OVCAR3 (cell line): ENCODE data around the gene COL11A1.

DNA sequence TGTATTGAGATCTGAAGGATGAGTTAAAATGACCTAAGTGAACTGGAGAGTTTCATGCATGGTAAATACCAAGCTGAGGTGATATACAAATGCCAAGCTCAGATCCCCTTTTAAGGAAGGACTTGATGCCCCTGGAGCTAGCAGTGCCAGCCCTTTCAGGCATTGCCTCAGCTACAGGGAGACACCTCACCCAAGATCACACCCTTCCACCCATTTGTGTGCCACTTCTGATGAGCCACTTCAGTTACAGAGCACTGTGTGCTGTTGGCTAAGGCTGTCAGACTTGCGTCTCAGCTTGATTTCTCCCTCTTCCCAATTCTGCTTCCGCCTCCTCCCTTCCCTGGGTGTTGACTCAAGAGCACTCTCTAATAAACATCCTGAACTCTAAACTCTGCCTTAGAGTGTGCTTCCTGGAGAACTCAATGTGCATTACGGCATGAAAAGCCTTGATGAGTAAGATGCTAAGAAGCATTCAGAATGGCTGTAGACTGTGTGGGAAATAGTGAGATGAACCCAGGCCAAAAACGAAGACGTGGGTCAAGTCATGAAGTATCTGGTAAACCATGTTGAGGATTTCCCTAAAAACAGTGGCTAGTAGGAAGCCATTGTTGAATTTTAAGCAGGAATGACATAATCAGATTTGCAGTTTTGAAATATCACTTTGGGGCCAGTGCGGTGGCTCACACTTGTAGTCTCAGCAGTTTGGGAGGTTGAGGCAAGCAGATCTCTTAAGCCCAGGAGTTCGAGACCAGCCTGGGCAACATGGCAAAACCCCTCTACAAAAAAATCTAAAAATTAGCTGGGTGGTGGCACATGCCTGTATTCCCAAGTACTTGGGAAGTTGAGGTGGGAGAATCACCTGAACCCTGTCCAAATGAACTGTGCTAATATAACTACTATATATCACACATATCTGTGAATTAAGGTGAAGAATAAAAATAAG lies 54.8 kb upstream of the S1PR1 start:
- RRBS = no CpG with 5 or more reads among the region's 7 CpGs

DNA sequence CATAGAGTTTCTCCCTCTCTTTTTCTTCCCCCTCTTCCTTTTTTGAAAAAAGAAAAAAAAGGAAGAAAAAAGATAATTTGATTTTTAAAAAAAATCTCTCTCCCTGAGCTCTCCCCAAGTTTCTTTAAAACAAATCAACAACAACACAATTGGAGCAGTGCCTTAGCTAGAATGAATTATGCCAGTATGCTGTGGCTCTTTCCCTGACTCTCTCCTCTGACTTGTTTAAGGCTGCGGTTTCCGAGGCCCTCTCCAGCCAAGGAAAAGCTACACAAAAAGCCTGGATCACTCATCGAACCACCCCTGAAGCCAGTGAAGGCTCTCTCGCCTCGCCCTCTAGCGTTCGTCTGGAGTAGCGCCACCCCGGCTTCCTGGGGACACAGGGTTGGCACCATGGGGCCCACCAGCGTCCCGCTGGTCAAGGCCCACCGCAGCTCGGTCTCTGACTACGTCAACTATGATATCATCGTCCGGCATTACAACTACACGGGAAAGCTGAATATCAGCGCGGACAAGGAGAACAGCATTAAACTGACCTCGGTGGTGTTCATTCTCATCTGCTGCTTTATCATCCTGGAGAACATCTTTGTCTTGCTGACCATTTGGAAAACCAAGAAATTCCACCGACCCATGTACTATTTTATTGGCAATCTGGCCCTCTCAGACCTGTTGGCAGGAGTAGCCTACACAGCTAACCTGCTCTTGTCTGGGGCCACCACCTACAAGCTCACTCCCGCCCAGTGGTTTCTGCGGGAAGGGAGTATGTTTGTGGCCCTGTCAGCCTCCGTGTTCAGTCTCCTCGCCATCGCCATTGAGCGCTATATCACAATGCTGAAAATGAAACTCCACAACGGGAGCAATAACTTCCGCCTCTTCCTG lies 2.0 kb downstream of the S1PR1 start:
- RRBS = 19% methylated on average over 4 of the region's 29 CpGs

GRCh38 chr1:101257864-101258456 lies 21.1 kb downstream of the S1PR1 start:
- RRBS = no CpG with 5 or more reads among the region's 1 CpG

- RRBS = 83% methylated on average over 4 of the region's 43 CpGs
Measured at GRCh38 chr1:103108164-103109150, at the start of gene COL11A1. TSS of gene COL11A1 (minus strand) at chr1:103108522.

- RRBS = no CpG with 5 or more reads among the region's 1 CpG
Measured at GRCh38 chr1:104412760-104413331, 663.1 kb downstream of the AMY1C start.

DNA sequence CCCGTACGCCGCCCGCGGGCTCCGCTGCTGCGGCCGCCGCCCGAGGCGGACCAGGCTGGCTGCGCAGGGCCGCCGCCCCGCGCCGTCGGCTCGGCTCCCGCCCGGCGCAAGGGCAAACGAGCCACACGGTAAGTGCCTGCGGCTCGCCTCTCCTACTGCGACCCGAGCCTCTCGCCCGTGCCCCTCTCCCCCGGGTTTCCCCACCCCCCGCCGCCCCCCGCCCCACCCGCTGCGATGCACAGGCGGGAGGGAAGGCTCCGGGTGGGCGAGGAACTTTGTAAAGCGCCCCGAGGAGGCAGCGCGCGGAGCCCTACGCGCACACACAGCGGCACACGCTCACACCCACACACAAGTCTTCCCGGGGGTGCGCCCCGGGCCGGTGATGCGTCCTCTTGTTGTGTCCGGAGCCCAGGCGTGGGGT lies 503 bp downstream of the NTNG1 start:
- RRBS = 2% methylated on average over 22 of the region's 55 CpGs

GRCh38 chr1:107141803-107142659 lies 1.2 kb downstream of the NTNG1 start:
- RRBS = no CpG with 5 or more reads among the region's 15 CpGs

- RRBS = no CpG with 5 or more reads among the region's 2 CpGs
Measured at GRCh38 chr1:107326792-107327555, 186.1 kb downstream of the NTNG1 start.

GRCh38 chr1:107685718-107686310 lies 279.2 kb downstream of the VAV3 start:
- RRBS = no CpG with 5 or more reads among the region's 7 CpGs

DNA sequence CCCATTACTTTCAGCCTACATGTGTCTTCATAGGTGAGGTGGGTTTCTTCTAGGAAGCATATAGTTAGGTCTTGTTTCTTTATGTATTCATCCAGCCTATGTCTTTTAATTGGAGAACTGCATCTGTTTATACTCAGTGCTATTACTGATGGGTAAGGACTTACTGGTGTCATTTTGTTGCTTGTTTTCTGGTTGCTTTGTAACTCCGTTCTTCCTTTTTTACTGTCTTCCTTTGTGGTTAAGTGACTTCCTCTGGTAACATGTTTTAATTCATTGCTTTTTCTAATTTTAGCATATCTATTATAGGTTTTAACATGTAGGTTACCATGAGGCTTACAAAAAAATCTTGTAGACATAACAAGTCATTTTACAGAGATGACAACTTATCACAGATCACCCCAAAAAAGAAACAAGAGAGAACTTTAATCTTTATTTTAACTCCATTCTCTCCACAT lies 160.8 kb downstream of the VAV3 start:
- RRBS = no CpG with 5 or more reads among the region's 1 CpG

DNA sequence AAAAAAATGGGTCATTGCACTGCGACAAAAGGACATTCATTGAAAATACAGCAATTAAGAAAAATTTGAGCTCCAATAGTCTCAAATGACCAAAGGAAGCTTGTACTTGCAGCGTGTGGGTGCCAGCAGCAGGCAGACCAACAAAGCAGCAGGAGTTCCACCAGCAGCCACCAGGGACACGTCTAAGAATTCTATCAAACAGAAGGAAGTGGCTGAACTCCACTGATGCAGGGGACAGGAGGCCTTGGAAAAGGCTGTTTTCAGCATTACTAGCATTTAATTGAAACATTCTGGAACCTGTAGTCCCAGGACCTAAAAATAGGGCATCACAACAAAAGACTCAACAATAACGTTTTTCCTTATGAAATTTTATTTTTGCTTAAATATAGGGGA lies 84.6 kb upstream of the VAV3 start:
- RRBS = no CpG with 5 or more reads among the region's 4 CpGs

GRCh38 chr1:108049950-108050640 lies 85.1 kb upstream of the VAV3 start:
- RRBS = no CpG with 5 or more reads among the region's 5 CpGs

DNA sequence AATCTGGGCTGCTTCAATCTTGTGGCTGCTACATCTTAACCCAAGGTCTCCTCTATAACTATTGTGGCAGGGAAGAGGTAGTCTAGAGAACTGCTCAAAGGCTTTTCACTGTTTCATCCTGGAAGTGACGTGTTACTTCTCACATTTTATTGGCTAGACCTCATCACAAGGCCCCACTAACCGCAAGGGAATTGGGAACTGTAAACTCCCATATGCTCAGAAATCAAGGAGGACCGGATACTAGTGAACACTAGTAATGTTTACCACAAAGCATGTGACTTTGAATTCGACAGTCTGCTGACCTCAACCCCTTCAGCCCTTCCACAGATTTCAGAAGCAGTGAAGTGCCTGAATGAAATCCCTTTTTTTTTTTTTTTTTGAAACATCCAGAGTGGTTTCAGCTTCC lies 3.4 kb upstream of the EEIG2 start:
- RRBS = no CpG with 5 or more reads among the region's 4 CpGs

DNA sequence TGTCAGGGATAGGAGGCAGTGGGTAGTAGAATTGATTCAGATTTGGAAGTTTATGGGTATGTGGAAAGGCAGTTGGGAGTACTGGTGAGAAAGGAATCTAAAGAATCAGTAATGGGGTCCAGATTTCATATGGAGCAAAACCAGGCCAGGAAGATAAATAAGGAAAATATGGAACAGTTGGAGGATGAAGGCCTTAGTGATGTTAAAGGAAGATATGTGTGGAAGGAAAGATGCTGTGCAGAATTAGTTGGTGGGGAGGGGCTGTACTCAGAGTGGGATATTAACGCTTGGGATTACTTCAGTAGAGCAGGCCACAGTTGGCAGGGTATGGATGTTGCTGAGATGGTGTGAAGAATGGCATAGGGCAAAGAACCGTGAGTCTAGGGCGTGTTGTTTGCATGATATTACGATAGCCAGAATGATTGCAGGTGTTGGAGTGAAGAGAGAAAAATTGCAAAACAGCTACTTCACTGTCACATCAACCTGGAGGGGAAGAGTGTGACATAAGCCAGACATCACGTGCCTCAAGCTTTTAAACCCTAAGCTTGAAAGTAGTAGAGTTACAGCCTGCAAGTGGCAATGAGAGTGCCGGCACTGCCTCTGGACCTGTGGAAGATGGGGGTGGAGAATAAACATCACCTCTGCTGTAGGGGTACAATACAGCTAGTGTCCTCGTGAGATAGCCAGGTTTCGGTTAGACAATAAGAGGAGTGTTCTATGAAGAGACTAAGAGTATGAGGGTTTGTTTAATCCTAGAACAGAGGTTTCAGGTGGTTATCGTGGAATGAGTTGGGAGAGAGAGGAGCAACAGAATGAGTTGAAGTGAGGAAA lies 11.0 kb downstream of the EEIG2 start:
- RRBS = no CpG with 5 or more reads among the region's 9 CpGs

DNA sequence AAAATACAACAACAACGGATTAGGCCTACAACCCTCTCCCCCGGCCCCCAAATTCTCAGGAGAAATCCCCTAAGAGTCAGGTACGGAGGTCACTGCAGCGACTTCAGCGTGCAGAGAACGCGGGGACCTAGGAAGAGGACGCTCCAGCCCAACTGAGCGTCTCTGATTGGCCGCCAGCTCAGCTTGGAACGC lies 130 bp upstream of the PRPF38B start:
- RRBS = no CpG with 5 or more reads among the region's 11 CpGs

- RRBS = no CpG with 5 or more reads among the region's 11 CpGs
Measured at GRCh38 chr1:108703454-108703692, 9.3 kb upstream of the FNDC7 start.

- RRBS = no CpG with 5 or more reads among the region's 5 CpGs
Measured at GRCh38 chr1:108852068-108852521, 4.8 kb downstream of the AKNAD1 start.

- RRBS = no CpG with 5 or more reads among the region's 13 CpGs
Measured at GRCh38 chr1:108923679-108924528, 39.4 kb downstream of the CLCC1 start.

GRCh38 chr1:108962017-108962440 lies 1.3 kb downstream of the CLCC1 start:
- RRBS = no CpG with 5 or more reads among the region's 9 CpGs